Anterior vena cava (tissue), 1 donor: ENCODE data around the genes TBC1D10B, ZNF48, PRR14 and PHKG2.

DNA sequence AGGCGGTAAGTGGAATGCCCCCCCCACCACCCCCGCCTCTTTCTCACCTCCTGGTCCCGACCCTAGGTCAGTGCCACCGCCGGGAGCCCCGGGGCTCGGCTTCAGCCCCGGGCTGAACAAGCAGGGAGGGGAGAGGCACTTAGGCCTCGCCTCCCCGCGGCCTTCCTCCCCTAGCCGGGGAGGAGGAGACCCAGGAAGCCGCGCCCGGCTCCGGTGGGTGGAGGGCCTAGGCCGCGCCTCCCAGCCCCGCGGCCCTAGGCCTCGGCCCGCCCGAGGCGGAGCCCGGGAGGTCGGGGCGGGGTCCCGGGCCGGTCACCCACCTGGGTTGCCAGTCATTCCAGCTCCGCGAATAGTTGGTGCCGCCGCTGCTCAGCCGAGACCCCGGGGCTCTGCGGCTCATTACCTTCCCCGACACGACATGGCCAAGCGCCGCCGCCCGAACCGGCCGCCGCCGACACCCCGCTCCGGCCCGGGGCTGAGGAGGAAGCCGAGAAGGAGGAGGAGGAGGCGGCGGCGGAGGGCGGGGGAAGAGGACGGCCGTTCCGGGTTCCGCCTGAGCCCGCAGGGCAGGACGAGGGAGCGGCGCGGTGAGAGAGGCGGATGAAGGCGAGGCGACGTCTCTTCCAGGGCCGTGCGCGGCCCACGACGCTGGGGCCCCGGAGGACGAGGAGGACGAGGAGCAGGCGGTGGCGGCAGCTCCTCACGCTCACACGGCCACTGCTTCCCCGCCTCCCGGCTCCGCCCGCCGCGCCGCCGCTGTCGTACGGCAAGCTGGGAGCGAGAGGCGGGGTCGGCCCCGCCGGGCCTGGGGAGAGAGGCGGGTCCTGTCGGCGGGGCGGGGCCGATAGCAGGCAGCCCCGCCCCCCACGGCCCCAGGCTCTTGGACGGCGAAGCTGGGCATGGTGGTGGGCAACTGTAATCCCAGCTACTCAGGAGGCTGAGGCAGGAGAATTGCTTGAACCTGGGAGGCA, 20.2 kb downstream of the CD2BP2 start:
- PRO-cap, result no peak

GRCh38 chr16:30335626-30336595, 19.2 kb downstream of the CD2BP2 start:
- PRO-cap, result no peak

DNA sequence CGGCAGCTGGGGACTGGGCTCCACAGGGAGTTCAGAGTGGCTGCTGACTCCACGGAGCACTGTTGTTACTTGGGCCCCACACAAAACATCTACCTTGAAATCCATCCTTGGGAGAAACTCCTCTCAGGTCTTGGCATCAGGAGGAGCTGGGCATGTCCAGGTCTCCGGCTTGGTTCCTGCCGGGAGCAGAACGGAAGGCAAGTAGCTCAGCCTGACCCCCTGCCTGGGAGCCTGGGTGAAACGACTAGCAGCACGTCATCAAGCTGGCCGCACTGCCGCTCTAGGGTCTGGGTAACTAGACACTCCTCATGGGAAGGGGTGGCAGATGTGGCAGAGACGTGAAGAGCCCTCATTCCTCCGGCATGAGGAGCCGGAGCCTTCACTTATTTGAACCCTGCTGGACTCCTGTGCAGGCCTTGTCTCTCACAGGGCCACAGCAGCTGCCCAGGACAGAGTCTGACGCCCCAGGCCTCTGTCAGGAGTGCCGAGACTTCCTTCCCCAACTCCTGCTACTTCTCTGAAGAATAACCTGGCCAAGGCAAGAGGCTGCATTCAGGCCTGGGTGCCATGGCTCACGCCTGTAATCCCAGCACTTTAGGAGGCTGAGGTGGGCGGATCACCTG, 7.5 kb downstream of the CD2BP2 start:
- PRO-cap, result no peak

- PRO-cap, result unidirectional peak, minus-strand start at chr16:30370494
Measured at GRCh38 chr16:30370351-30370841, at the start of gene TBC1D10B. TSS of gene TBC1D10B (minus strand) at chr16:30370494.

- PRO-cap, result bidirectional peak, plus-strand start at chr16:30395494, minus-strand start at chr16:30395373
Measured at GRCh38 chr16:30395171-30395664, at the start of gene ZNF48. TSS of gene ZNF48 (plus strand) at chr16:30395420.

- PRO-cap, result no peak
Measured at GRCh38 chr16:30397978-30398512, 2.8 kb downstream of the ZNF48 start.

- PRO-cap, result no peak
Measured at GRCh38 chr16:30525135-30525799, 1.1 kb downstream of the ZNF768 start.

GRCh38 chr16:30555918-30556638, 2.1 kb downstream of the ZNF764 start:
- PRO-cap, result no peak

DNA sequence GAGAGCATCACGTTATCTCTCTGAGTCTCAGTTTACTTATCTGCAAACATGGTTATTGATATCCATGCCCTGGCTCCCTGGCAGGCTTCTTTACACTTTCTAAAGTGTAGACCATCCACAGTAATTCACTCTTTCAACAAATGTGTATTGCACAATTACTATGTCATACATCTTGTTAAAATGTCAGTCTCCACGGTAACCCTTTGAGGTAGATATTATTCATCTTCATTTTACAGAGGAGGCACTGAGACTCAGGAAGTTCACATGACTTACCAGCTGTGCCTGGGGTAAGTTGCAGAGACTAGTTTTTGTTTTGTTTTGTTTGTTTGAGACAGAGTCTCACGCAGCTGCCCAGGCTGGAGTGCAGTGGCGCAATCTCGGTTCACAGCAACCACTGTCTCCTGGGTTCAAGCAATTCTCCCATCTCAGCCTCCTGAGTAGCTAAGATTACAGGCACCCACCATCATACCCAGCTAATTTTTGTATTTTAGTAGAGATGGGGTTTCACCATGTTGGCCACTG, 3.3 kb downstream of the ZNF688 start:
- PRO-cap, result no peak

- PRO-cap, result no peak
Measured at GRCh38 chr16:30585984-30586576, 583 bp upstream of the ZNF785 start.

DNA sequence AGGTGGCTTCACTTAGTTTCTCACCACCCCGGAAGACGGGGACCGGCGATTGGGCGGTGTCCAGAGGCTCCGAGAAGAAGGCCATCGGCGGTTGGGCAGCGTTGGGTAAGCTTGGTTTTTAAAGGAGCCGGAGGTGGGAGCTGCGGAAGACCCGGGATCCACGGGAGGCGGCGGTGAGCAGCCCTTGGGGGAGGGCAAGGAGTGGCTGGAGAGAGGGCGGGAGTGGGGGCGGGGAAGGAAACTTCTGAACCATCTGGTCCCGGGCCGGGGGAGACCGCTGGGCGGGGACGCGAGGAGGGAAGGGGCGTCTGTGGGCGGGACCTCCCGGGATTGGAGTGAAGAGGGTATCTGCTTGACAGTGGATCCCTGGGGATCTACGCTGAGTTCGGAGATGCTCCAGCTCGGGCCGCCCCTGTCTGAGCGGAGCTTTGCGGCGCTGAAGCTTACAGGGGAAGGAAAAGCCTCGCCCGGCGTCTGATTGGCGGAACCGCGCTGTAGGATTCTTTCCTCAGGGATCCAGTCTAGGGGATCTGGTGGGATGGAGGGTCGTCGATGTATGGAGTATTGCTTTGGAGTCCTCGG, at the start of gene PRR14:
TSS of gene PRR14 (plus strand) at position 327 of the 582 bp plus-strand sequence.
- PRO-cap, result bidirectional peak, plus-strand start at position 145 of the sequence, minus-strand start outside the sequence

DNA sequence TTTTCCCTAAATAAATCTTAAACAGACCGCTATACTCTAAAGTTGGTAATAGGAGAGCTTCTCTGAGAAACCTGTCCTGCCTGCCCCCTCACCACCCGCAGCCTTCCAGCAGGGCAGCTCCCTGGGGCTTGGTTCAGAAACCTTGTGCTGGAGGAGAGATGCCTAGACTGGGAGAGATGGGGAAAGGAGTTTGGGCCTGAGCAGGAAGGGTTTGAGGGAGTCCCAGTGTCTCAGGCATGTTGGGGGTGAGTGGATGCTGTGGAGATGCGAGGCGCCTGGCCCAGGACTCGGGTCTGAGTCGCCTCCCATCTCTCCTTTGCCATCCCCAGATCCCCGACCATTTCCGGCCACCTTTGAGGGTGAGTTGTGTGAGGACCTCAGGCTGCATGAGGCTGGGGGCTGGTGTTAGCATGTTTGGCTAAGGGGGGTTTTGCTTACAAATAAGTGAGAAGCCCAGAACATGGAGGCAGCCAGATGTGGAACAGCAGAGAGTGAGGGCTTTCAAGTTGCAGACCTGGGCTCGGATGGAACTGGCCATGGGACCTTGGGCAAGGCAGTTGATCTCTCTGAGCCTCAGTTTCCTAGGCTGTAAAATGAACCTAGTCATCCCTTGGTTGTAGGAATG, 8.1 kb downstream of the FBRS start:
- PRO-cap, result no peak

- PRO-cap, result no peak
Measured at GRCh38 chr16:30666902-30667430, 8.7 kb downstream of the FBRS start.

GRCh38 chr16:30670003-30671193, 12.2 kb downstream of the FBRS start:
- PRO-cap, result no peak

GRCh38 chr16:30710670-30711177, 11.8 kb downstream of the SRCAP start:
- PRO-cap, result no peak

- PRO-cap, result no peak
Measured at GRCh38 chr16:30737385-30738120, 2.9 kb upstream of the TMEM265 start.

- PRO-cap, result no peak
Measured at GRCh38 chr16:30743757-30744015, 3.2 kb downstream of the TMEM265 start.

DNA sequence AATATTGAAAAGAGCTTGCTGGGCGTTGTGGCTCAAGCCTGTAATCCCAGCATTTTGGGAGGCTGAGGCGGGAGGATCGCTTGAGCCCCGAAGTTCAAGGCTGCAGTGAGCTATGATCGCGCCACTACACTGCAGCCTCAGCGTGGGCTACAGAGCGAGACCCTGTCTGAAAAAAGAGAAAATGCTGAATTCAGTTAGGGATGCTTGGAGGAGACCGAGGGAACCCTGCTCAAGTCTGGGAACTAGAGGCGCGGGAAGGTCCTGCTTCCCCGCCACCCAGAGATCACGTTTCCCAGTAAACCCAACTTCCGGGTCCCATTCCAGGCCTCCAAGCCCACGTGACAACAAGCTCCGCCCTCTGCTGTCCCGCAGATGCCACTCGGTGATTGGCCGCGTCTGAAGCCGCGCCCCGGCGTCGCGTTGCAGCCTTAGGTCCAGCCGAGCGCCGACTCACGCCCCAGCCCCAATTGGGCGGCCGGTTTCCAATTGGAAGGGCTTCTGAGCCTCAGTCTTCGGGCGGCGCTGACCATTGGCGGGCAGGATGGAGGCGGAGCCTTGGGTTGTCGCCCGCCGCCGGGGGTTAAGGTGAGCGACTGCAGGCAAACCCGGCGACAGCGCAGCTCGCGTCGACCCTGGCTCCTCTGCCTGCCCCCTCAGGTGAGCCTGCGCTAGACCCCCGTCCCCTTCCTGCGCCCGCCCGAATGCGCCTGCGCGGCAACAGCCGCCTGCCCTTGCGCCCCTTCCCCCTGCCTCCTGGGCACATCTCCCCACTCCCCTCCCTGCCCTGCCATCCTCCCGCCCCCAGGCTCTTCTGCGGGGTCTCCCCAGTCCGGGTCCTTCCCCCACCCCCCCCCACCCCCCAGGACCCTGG, at the start of gene PHKG2:
TSS of gene PHKG2 (plus strand) at position 592 of the 871 bp plus-strand sequence.
- PRO-cap, result bidirectional peak, plus-strand start at position 592 of the sequence, minus-strand start at position 285 of the sequence

DNA sequence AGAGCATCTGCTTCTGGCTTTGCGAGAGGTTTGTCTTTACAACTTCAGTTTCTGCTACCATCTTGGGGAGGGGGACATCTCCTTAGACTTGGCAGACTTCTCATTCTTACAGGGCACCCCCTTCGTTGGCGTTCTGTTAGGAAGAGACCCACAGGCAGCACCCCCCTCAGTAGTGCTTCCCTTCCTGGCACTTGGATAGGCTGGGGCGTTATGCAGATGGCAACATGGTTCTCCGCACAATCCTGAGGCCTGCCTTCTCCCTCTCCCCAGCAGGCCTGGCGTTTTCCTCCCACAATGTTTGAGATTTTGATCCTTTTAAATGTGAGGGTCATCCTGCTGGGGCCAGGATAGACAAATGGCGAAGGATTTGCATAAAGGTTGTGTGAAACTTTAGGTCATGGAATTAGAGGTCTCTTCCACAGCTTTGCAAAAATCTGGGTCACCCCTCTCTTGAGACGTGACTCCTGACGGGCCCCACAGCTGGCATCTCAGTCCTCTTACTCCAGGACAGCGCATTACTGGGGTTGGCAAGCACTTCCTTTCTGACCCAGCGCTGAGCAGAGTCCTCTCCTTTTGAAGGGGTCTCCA, 7.6 kb downstream of the ZNF629 start:
- PRO-cap, result no peak

- PRO-cap, result no peak
Measured at GRCh38 chr16:30780736-30781657, 6.0 kb downstream of the ZNF629 start.